Mesenchymal stem cell of the bone marrow (primary cell): ENCODE measurements around a stretch of chr11.

- CAGE, long polyA plus RNA, result no peak
Observed at GRCh38 chr11:95487462-95487951, 256.5 kb upstream of the SESN3 start.

DNA sequence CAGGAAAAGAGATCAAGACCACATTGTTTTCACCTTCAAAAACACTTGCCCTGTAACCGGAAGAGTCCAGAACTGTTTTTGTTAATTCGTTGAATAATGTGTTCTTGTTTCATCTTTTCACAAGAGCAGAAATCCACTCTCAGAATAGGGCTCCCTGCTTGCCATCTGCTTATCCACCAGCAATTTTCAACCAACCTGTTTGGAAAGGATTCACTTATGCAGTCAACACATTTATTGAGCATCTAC, 100.6 kb downstream of the FAM76B start:
- CAGE, long polyA plus RNA, result no peak

- CAGE, long polyA plus RNA, result no peak
Observed at GRCh38 chr11:95697844-95698589, 91.6 kb downstream of the FAM76B start.

DNA sequence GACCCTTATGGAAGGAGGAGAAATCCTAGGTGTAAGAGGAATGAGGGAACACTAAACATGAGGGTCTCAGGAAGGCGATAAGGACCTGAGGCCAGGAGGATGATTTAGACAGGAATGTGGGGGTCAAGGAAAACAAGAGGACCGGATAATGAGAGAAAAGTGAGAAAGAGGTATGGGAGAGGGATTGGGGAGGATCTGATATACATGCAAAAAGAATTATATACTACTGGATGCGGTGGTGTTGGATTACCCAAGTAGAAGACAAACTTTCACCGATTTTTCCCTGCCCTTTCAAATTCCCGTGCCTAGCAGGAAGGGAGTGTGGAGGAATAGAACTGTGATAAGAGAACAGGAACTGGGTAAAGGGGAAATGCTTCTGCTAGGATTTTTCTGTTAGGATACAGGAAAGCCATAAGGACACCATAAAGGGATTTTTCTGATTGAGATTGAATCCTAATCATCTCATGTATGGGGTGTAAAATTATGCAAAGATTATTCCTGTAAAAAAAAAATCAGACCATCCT, 434 bp upstream of the MTMR2 start:
- CAGE, long polyA plus RNA, result no peak

GRCh38 chr11:95991472-95991955, 67.6 kb upstream of the MTMR2 start:
- CAGE, long polyA plus RNA, result no peak

- CAGE, long polyA plus RNA, result no peak
Observed at GRCh38 chr11:96016068-96016305, 92.1 kb upstream of the MTMR2 start.

DNA sequence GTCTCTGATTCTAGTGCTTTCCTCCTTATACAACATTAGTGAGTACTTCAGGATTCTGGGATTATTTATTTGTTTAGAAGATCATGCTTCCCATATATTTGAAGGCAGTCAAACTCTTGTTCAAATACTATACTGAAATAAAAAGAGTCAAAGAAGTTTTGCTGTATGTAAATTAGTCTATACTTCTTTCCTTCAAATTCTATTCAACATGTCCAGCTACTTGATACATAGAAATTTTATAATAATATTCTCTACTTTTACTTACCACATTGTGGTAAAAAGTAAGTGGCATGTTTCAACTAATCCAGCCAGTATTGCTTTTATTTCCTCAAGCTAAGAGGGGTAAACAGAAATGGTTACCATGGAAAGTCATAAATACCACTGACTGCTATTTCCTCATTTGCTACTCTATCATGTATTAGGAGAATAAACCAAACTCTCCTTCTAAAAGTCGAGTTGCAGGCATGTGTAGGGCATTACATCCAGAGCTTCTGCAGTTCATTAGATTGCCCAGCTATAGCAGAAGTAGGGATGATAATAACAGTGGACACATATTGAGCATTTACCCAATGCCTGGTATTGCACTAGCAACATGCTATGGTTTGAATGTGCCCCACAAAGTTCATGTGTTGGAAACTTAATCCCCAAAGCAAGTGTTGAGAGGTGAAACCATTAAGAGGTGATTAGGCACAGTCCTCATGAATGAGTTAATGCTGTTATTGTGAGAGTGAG, 208.4 kb downstream of the MAML2 start:
- CAGE, long polyA plus RNA, result no peak

DNA sequence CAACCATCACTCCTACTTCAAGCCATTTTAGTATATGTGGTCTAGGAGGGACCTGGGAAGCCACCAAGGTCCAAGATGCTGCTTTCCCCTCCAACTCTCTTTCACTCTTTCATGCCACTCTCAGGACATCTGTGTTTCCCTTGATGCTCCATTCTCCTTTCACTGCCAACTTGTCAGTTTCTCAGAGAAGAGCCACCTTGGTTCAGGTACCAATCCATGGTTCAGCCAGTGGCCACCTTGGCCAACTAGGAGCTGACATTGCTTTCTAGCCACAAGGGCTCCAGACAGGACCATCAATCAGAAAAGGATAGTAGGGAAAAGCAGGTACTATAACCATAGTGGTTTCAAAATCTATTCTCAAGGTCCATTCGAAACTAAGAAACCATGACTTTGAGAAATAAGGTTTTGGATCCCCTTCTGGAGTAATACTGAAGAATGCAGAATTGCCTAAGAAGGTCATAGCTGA, 163.3 kb downstream of the MAML2 start:
- CAGE, long polyA plus RNA, result no peak

DNA sequence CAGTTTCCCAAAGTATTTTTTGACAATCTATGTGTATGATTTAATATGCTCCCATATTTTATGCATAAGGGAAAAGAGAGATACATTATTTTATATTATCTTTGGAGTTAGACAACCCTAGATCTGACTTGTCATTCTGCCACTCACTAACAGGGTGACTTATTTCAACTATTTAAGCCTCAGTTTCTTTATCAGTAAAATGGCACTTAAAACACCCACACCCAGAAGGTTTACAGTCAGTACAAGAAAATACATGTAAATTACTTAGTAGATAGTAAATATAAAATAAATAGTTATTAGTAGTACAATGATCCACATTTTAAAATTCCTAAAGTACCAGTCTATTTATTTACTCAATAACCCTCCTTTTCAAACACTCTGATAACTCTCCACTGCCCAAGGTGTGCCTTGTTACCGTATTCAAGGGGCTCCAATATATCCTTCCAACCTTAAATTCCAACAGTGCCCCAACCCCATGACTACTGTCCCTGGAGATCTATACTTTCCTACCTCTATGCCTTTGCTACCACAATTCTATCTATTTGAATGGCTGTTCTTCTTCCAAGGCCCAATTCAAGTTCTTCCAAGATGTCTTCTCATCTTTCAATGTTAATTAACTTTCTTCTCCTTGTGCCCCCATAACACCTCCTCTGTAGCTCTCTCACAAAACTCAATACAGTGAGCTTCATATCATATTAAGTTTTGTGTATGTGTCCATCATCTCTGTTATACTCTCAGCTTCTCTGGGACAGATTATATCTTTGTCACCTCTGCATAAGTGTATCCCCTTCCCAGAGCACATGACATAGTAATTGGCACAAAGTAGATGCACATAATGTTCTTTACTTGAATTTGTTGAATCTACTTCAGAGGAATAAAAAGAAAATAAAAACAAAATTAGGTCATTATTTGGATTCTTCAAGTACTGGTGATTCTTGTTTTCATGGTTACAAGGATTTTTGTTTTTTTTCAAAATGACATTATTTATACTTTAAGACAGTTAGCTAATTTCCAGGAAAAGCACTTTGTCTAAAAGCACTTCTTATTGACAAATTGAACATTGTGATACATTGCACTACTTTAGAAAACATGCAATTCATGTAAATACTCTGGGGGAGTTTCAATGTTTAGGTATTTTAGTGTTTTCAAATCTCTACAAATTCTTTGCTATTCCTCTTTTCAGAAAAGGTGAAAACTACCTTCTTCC, 118.7 kb downstream of the MAML2 start:
- CAGE, long polyA plus RNA, result no peak

- CAGE, long polyA plus RNA, result no peak
Observed at GRCh38 chr11:96391532-96392486, 2.0 kb downstream of the JRKL start.

DNA sequence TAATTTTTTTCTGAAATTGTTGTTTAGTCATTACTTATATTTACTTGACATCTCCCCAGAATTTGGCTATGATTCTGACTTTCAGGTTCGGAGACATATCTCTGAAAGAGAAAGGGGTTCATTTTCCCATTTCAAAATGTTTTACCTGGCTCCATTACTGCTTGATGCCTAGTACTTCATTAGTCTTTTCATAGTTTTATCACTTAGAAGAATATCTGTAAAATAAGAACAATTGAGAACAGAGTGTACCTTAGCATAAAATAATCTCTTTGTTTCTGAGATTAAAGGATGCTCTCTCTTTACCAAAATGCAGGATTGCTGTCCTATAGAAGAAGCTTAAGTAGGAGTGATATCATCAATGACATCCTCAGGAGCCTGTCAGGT, 943.8 kb downstream of the JRKL start:
- CAGE, long polyA plus RNA, result no peak

DNA sequence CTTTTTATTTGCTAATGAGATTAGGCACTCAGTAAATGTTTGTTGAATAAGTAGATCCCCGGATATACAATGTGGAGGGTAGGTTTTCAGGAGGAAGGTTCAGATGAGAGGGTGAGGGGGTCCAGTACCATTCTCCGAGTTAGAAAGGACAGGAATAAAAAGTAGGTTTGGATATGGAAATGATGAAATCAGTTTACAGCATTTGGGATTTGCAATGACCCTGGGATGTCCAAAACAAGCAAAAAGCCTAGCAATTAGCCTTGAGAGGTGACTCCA, 101.5 kb upstream of the ARHGAP42 start:
- CAGE, long polyA plus RNA, result no peak

DNA sequence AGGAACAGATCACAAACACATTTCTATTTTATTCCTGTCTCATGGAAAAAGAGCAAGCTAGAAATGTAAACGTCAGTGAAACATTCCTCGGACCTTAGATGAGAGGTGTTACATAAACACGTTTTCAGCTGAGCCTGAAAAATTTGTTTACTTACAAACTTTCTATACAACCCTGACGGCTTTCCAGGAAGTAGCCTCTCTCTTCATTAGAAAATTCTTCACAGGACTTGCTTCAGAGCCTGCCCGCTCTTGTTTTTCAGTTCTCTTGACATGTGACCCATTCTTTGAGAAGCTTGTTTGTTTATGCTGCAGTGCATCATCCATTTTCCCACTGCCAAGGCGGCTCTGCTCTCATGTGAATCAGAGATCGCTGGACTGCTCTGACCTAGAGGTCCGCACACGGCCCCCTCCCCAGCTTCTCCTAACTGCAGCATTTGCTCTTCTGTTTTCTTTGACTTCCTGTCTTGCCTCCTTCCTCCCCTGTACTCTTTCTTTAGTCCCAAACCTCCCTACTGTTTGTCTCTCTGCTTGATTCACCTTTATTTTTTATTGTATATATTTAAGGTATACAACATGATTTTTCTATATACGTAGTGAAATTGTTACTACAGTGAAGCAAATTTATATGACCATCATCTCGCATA, 47.9 kb upstream of the ARHGAP42 start:
- CAGE, long polyA plus RNA, result no peak

- CAGE, long polyA plus RNA, result no peak
Observed at GRCh38 chr11:100688188-100688547, 1.1 kb downstream of the ARHGAP42 start.

DNA sequence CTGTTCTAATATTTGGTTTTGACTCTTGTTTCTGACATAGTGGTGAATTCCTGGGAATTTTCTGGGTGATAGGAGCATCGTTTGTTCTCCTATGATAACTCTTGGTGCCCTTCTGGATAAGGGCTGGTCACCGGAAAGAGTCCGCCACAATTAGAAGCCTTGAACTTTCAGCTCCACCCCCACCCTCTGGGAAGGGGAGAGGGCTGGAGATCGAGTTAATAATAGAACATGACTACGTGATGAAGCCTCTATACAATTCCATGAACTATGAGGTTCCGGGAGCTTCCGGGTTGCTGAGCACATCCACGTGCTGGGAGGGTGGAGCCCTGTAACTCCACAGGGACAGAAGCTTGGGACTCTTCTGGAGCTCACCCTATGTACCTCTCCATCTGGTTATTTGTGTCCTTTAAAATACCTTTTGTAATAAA, 40.3 kb downstream of the ARHGAP42 start:
- CAGE, long polyA plus RNA, result no peak

DNA sequence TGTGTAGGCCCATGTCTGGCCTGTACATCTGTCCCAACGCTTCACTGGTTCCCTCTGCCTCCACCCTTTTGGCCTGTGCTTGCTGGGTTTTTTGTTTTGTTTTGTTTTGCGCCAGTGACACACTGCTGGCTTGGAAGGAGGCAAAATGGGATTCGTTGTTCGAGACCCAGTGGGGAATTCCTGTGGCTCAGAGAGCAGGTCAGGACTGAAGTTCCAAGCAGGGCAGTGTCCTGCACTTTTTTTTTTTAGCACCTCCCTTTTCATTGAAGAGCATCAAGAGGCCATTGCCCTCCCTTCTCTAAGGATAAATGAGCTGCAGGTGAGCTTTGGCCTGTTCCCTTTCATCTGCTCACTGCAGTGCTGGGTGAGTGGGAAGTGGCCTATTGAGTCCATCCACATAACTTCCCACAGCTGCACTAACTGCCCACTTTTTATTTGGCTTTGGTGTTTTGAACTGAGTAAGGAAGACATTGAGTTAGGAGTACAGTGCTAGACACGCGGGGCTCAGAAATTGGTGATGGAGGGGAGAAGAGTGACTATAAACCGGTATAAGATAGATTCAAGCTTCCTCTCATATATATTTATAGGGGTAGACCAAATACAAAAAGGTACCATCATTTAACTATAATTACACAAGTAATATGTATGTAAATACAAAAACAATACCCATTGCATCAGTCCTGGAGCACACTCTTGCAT, 87.8 kb downstream of the ARHGAP42 start:
- CAGE, long polyA plus RNA, result no peak

GRCh38 chr11:100981247-100981851, 148.3 kb downstream of the PGR start:
- CAGE, long polyA plus RNA, result no peak

DNA sequence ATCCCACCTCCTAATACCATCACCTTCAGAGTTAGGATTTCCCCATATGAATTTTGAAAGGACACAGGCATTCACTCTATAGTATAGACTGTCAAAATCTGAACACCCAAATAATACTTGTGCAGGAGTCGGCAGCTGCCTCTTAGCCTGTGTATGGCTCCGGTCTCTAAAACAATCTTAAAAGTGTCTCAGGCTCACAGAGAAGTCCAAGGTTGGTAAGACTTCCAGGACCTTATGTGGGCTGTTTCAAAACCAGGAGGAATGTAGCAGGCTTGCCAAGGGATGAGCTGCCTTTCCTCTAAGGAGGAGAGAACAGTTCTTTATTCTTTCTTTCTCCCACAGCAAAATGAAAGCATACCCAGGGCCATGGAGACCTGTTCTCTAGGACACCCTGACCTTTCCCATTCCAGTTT, 176.5 kb downstream of the TRPC6 start:
- CAGE, long polyA plus RNA, result no peak

- CAGE, long polyA plus RNA, result no peak
Observed at GRCh38 chr11:101431073-101431435, 152.8 kb downstream of the TRPC6 start.

- CAGE, long polyA plus RNA, result no peak
Observed at GRCh38 chr11:101909548-101910125, 5.2 kb upstream of the CEP126 start.